K562 (cell line): ENCODE data around the genes SRY and CDY1.

GRCh38 chrY:2786951-2788013 is at the start of gene SRY:
TSS of gene SRY (minus strand) at chrY:2787682.
- RAMPAGE, long total RNA = no peak
- RRBS = no CpG with 5 or more reads among the region's 40 CpGs
PRO-cap:
- standard = no peak
- CoPRO, capped RNA only, 2 experiments = no peak in any of the 2 experiments
- CoPRO, capped and uncapped RNA, 2 experiments = no peak in any of the 2 experiments
- CoPRO, uncapped RNA only, 2 experiments = no peak in any of the 2 experiments
CAGE:
- cytosol, long polyA plus RNA = no peak
- long polyA plus RNA = no peak
- nucleolus, long total RNA = no peak
- nucleus, long polyA plus RNA = no peak

DNA sequence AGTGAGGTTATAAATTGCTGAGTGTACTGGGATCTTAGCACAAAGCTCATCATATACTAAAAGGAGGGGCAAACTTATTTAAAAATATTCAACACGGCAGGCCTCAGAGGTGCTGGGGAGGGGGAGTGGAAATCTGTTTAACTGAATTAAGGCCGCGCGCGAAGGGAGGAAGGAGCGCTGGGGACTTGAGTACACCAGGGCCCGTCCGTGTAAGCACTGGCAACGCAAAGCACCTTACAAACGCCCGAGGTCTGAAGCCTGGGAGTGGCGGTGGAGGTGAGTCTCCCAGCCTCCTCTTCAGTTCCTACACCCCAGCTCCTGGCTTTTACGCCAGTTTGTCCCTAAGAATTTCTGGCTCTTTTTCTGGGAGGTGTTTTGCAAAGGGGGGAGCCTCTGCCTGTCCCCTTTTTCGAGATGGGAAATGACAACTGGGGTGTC is 650 bp upstream of the TBL1Y start:
- RAMPAGE, long total RNA = no peak
- RRBS = no CpG with 5 or more reads among the region's 14 CpGs
PRO-cap:
- standard = no peak
- CoPRO, capped RNA only, 2 experiments = no peak in any of the 2 experiments
- CoPRO, capped and uncapped RNA, 2 experiments = no peak in any of the 2 experiments
- CoPRO, uncapped RNA only, 2 experiments = no peak in any of the 2 experiments
CAGE:
- cytosol, long polyA plus RNA = no peak
- long polyA plus RNA = no peak
- nucleolus, long total RNA = no peak
- nucleus, long polyA plus RNA = no peak

DNA sequence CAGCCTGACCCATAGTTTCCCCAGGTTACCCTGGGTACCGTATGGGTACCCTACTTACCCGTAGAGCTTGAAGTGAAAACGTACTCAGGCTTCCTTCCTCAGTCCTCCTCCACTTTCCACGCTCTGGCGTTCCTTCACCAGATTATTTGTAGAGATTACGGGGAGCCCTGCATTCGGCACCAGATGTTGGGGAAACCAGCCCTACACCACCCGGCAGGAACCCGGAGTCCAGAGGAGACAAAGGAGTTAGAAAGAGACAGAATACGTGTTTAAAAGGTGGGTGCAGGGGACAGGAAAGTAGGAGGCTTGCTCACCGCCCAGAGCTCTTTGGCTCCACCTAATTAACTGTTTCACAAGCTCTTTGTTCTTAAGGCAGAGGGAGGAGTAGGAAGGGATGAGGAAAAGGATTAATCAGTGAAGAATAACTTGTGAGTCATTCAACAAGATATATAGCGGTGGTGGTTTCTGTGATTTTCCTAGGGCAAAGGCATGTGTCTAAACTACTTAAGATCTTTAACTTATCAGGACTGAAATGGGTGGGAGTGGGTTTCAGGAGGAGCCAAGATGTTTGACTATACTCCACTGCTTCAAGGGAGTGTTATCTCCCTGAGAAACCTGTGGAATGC is 1211.2 kb upstream of the TSPY4 start:
- RAMPAGE, long total RNA = no peak
- RRBS = no CpG with 5 or more reads among the region's 12 CpGs
PRO-cap:
- standard = no peak
- CoPRO, capped RNA only, 2 experiments = no peak in any of the 2 experiments
- CoPRO, capped and uncapped RNA, 2 experiments = no peak in any of the 2 experiments
- CoPRO, uncapped RNA only, 2 experiments = no peak in any of the 2 experiments
CAGE:
- cytosol, long polyA plus RNA = no peak
- long polyA plus RNA = no peak
- nucleolus, long total RNA = no peak
- nucleus, long polyA plus RNA = no peak

DNA sequence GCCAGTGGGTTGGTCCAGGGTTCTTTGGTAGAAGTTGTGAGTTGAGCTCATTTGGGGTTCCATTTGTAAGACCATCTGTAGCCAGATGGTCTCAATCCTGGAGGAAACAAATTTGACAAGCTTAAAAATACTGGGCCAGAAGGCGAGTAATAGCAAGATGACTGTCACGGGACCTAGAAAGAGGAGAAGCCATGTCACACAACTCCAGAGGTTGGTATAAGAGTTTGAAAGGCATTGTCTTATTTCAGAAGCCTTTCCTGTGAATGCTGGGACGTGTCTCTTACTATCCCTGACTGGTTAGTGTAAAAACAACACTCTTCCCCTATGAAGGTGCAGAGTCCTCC is 100.6 kb upstream of the USP9Y start:
- RAMPAGE, long total RNA = no peak
- RRBS = no CpG with 5 or more reads among the region's 3 CpGs
PRO-cap:
- standard = no peak
- CoPRO, capped RNA only, 2 experiments = no peak in any of the 2 experiments
- CoPRO, capped and uncapped RNA, 2 experiments = no peak in any of the 2 experiments
- CoPRO, uncapped RNA only, 2 experiments = no peak in any of the 2 experiments
CAGE:
- cytosol, long polyA plus RNA = no peak
- long polyA plus RNA = no peak
- nucleolus, long total RNA = no peak
- nucleus, long polyA plus RNA = no peak

DNA sequence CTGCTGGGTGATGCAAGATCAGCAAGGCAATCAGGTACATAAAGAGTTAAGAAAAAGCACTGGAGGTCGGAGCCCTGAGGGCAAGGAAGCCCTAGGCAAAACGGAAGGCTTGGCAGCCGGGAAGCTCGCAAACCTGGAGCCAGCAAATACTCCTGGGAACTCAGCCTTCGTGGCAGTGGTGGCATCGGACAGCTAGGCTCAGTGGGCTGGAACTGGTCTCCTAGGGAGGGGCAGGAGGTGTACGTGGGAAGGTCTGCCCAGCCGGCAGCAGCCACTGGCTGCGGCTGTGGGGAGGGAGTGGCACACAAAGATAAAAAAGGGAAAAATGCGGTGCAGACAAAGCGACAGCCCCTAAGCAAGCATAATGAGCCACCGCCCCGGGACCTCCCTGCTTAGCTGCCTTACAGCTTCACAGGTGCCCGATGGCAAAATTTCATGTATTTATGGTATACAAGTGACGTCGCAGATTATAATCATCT is 125.2 kb upstream of the KDM5D start:
- RAMPAGE, long total RNA = no peak
- RRBS = no CpG with 5 or more reads among the region's 16 CpGs
PRO-cap:
- standard = no peak
- CoPRO, capped RNA only, 2 experiments = no peak in any of the 2 experiments
- CoPRO, capped and uncapped RNA, 2 experiments = no peak in any of the 2 experiments
- CoPRO, uncapped RNA only, 2 experiments = no peak in any of the 2 experiments
CAGE:
- cytosol, long polyA plus RNA = no peak
- long polyA plus RNA = no peak
- nucleolus, long total RNA = no peak
- nucleus, long polyA plus RNA = no peak

GRCh38 chrY:25621765-25622405 is at the start of gene CDY1:
TSS of gene CDY1 (plus strand) at chrY:25622117.
- RAMPAGE, long total RNA = no peak
- RRBS = no CpG with 5 or more reads among the region's 5 CpGs
PRO-cap:
- standard = no peak
- CoPRO, capped RNA only, 2 experiments = no peak in any of the 2 experiments
- CoPRO, capped and uncapped RNA, 2 experiments = no peak in any of the 2 experiments
- CoPRO, uncapped RNA only, 2 experiments = no peak in any of the 2 experiments
CAGE:
- cytosol, long polyA plus RNA = no peak
- long polyA plus RNA = no peak
- nucleolus, long total RNA = no peak
- nucleus, long polyA plus RNA = no peak